Temporal lobe (tissue), 2 donors: ENCODE measurements around a stretch of chr6.

GRCh38 chr6:170348043-170348450, 41.5 kb downstream of the FAM120B start:
- RAMPAGE, long total RNA = no peak

DNA sequence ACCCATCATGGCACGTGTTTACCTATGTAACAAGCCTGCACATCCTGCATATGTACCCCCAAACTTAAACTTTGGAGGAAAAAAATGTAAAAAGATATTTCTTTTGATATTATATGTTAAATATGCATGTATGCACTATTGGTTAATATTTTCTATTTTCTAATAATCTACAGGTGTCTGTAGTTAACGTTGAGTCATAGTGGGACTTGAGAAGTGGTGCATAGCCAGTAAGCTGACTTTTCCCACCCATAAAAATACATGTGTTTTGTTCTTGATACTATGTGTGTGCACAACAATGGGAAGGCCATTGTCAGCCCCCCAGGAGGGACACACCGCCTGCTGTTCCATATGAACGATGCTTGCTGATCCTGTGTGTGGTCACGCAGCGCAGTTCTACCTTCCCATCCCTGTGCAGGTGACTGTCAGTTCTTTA, 49.1 kb downstream of the FAM120B start:
- RAMPAGE, long total RNA = no peak

DNA sequence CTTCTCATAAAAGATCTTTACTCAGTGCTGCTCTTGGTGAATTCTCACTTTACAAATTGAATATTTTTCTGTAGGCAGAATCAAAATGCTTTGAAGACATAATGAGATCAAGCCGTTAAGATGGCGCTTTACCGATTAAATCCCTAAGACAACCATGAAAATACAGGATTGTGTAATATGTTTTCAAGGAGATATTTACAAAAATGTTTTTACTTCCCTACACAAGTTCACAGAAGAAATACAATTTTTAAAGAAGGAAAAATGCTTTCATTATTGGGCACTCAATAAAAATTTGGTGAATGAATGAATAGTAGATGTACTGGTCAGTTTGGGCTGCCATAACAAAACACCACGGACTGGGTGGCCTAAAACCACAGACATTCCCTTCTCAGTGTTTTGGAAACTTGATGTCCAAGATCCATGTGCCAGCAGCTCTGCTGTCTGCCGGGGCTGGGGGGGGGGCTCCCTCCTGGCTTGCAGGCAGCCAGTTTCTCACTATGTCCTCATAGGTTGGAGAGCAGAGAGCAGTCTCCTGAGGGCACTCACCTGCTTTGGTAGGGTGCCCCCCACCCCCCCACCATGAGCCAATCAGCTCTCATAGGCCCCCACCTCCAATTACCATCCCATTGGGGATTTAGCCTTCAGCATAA, 61.9 kb downstream of the FAM120B start:
- RAMPAGE, long total RNA = no peak